Vagina (tissue), 1 donor: ENCODE measurements around a stretch of chr17.

DNA sequence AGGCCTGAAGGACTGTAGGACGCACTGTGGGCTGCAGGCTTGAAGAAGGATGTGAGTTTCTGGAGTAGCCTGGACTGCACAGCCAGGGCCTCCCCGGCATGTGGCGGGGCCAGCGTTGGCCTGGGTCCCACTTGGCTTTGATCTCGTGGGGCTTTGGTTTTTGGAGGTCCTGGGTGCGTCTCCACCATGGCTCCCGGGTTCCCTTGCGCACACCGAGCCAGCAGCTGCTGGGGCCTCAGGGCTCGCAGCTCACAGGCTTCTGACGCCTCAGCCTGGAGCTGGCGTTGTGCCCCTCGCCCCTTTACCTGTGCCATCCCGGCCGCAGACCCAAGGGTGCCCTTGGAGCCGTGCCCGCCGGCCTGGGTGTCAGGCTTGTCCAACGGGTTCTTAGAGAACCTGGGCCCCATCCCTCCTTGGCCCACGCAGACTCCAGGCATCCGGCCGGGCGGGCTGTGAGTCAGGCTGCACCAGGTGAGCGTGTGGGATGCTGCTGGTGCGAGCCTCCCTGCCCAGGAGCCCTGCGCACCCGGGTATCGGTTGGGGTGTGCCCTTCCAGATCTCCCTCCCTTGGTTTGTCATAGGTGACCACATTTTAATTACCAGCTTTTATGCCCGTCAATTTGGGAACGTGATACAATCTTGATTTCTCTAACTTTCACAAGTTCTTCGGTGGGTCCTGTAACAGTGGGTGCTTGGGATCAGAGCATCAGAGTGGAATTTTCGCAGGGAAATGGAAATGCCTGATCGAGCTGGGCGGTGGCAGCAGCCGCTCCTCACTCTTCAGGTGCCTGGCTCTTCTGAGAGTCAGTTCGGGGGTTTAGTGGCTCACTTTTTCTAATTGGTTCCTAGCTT is 34.6 kb upstream of the ZNF750 start:
- PRO-cap: no peak
- RAMPAGE, long total RNA: start-site peak on the minus strand centred at position 421 of the sequence, 87 bp wide, 10 reads; start-site peak on the plus strand centred at position 591 of the sequence, 112 bp wide, 6 reads

GRCh38 chr17:82888856-82889180 is 49.0 kb upstream of the ZNF750 start:
- PRO-cap: no peak
- RAMPAGE, long total RNA: no peak

DNA sequence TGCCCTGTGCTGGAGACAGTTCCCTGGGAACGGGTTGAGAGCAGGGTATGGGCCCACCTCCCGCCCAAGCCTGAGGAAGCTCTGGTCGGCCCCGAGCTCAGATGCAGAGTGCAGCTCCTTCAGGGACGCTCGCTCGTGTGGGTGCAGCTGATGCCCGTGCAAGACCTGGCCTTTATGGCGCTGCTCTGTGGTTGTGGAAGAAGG is 66.8 kb upstream of the ZNF750 start:
- PRO-cap: no peak
- RAMPAGE, long total RNA: no peak

- PRO-cap: no peak
- RAMPAGE, long total RNA: no peak
These were observed 72.7 kb upstream of the ZNF750 start for GRCh38 chr17:82912321-82913104.

DNA sequence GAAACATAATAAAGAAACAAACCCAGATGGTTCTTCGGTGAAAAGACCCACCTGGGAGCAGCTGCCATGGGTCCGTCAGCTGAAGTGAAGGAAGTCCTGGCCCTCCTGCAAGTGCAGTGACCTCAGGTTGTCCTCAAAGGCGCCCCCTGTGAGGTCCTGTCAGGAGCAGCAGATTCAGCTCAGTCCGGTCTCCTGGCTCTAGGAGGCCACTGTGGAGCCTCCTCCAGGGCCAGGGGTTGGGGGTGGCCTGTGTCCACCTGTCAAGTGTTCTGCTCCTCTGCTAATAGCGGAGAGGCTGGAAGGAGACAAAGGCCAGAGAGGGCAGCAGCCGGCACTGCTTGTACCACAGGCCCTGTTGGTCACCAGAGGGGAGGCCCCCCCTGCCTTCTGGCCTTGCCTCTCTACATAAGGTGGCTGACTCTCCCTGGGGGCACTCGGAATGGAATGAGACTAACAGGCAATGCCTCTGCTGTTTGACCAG is 104.7 kb downstream of the B3GNTL1 start:
- PRO-cap: no peak
- RAMPAGE, long total RNA: no peak

DNA sequence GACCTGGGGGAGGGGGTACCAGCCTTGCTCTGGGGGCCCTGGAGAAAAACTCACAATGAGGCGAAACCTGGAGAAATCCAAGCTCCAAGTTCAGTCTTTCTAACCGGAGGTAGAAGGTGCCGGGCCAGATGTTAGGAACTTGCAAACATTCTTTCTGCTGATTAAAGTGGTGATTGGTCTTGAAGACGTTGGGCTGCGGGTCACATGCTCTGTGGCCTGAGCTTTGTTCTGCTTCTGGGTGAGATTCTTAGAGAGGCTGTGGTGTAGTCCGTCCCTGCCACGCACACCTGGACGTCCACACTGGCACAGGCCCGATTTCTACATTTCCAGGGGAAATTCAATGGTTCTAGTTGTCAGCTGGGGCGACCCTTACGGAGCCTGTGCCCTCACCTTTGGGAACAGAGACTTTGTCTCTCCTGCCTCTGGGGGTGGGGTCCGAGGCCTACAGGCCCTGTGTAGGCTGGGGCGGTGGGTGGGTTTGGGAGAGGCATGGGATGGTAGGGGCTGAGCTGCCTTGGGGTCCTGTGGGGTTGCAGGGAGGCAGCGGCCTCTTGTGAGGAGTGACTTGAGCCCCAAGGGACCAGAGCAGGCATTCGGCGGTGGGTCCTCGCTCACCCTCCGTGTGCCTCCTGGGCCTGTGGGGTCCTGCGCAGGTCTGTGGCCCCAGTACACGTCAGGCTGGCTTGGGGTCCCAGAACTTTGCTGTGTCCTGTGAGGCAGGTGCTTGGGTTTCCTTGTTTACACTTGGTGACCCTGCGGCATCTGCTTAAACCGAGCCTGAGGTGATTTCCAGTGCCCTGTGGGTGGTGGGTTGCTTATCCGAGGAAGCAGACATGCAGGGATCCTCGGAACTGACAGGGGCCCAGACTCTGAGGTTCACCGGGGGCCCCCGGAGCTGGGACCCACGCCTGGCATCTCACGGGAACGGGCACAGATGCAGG is 7.4 kb downstream of the METRNL start:
- PRO-cap: no peak
- RAMPAGE, long total RNA: start-site peak on the plus strand centred at position 849 of the sequence, 183 bp wide, 5 reads

DNA sequence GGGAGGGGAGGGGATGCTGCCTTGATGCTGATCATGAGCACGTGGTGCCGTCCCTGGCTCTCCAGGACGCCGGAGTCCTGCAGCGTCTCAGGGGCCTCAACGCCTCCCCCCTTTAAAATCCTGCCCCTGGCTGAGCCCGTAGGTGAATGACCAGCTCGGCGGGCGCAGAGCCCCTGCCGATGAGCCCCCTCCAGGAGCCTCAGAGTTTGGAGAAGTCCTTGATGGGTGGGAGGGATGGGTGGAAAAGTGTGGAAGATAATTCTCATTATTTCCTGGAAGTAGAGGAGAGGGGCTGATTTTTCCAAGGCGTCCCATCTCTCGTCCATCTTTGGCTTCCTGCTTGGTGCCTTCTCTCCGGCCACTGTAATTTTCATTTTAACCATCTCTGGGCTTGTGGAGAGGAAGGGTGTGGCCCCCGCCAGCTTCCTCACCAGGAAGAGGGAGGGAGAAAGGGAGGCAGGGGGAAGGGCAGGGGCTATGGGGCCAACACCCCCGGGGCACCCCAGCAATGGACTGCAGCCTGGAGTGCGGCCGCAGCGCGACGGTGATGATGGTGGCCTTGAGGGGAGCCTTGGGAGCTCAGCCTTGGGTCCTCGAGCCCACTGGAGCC is 9.3 kb downstream of the METRNL start:
- PRO-cap: no peak
- RAMPAGE, long total RNA: no peak

GRCh38 chr17:83100156-83100944 is 20.9 kb downstream of the METRNL start:
- PRO-cap: no peak
- RAMPAGE, long total RNA: no peak

- PRO-cap: bidirectional peak, plus-strand start at chr17:83103371, minus-strand start at chr17:83103385; bidirectional peak, plus-strand start at chr17:83103927, minus-strand start at chr17:83103886
- RAMPAGE, long total RNA: no peak
These were observed 24.0 kb downstream of the METRNL start for GRCh38 chr17:83103086-83104098.

DNA sequence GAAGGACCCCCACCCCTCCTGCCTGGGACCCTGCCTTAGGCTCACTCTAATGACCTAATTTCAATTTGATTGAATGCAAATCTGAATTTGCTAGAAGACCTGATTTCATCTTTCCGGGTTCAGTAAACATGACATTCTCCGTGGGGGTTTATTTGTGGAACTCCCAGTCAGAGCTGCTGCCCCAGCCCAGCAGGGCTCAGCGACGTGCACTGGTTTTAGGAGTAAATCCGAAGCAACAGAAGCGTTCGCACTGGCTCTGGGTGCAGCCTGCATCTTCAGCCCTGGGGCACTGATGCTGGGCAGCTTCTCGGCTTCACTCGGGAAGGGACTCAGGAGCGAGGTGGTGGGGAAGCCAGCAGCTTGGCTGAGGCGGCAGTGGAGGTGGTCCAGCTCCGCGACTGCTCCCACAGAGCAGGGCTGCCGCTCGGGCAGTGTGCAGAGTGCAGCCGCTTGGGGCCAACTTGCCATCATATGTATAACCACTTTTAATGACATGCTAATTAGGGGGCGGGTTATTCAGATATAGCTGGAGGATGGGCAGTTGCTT is 26.5 kb downstream of the METRNL start:
- PRO-cap: no peak
- RAMPAGE, long total RNA: no peak

GRCh38 chr17:83106798-83107164 is 27.4 kb downstream of the METRNL start:
- PRO-cap: no peak
- RAMPAGE, long total RNA: no peak

DNA sequence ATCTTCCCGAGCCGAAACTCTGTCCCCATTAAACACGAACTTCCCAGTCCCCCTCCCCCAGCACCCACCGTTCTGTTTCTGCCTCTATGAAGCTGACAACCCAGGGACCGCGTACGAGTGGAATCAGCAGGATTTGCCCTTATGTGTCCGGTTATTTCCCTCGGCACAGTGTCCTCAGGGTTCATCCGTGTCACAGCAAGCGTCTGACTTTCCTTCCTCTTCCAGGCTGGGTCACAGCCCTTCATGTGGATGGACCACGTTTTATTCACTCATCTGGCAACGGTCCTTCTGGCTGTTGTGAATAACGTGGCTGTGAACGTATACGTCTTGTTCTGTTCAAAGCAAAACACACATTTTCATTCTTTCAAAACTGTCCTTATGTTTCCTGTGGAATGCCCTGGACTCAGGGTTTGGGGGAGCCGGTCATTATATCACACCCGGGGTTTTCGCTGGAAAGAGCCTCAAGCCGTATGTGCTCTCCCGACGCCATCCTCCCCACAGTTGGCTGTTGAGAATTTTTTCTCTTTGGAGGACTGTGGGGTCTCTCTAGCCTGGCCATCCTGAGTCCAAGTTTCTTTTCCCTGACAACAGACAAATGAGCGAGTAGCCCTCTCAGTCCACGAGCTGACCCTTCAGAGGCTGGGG is 31.5 kb downstream of the METRNL start:
- PRO-cap: no peak
- RAMPAGE, long total RNA: no peak

DNA sequence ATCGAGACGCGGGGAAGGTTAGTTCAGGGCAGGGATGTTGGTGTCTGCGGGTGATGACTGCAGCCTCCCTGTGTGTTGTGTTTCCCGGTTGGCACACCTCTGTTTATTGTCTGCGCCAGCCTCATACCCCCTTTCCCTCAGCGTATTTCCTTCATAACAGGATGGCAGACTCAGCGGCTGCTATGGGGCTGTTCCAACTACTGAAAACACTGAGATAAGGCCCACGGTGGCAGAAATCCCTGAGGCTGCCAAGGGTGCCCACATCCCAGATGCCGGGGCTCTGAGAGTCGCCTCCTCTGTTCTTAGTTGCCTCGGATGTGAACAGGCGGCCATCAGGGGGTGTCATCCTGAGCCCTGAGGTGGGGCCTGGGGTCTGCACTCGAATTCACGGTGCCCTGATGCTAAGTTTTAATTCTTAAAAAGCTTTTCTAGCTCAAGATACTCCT is 104.8 kb downstream of the METRNL start:
- PRO-cap: no peak
- RAMPAGE, long total RNA: no peak

GRCh38 chr17:83189641-83190332 is 110.4 kb downstream of the METRNL start:
- PRO-cap: no peak
- RAMPAGE, long total RNA: no peak